Measurements from ENCODE around the genes GPR42, GAPDHS and ZNF566.

DNA sequence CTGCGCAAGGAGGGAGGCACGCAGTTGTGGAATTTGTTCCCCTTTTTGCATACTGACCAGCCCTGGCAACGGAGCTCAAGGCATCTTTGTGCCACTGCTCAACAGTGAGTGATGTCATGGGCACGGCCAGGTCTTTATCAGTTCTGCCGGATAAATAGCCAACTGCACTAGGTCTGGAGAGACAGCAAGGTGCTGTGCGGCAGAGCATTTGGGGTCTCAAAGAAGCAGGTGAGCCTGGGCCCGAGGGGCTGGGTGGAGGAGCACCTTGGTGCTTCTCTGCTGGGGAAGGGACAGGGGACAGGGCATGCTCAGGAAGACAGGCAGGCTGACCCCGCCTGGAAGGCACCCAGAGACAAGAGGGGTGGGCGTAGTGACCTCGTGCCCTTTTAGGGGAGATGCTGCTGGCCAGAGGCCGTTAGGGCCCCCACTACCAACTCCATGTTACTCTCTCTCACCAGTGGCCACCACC lies at the start of gene GPR42:
Gene GPR42, plus strand, starts transcription at position 178 of the 469 bp plus-strand sequence.
- RRBS, result no CpG with 5 or more reads among the region's 11 CpGs

- RRBS, result no CpG with 5 or more reads among the region's 3 CpGs
These were observed 690 bp upstream of the FFAR2 start for GRCh38 chr19:35447471-35447662.

DNA sequence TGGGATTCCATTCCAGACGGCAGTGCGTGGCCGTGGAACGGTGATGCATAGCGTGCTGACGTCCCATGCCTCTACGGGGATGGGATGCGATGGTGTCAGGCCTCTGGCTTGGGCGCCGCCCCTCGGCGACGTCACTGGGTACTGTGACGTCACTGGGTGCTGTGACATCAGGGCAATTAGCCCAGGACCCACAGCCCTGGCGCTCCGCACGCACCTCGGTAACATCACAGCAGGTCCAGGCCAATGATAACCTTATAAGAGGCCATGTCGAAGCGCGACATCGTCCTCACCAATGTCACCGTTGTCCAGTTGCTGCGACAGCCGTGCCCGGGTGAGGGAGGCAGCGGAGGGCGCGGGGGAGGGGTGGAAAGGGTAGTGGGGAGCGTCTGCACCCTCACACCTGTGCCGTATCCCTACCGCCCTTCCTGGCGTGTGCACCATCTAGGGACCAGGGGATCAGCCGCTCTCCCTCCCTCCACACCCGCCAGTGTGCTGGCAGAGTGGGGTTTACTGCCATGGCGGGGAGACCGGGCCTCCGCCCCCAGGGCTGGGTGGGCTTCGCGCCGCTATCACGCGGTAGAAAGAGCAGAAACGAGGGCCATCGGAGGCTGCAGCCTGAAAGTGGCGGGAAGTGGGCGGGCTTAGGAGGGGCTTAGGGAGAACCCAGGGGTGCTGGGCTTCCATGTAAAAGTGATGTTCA lies at the start of gene GAPDHS:
Gene GAPDHS, plus strand, starts transcription at position 193 of the 700 bp plus-strand sequence.
- RRBS, result no CpG with 5 or more reads among the region's 47 CpGs

DNA sequence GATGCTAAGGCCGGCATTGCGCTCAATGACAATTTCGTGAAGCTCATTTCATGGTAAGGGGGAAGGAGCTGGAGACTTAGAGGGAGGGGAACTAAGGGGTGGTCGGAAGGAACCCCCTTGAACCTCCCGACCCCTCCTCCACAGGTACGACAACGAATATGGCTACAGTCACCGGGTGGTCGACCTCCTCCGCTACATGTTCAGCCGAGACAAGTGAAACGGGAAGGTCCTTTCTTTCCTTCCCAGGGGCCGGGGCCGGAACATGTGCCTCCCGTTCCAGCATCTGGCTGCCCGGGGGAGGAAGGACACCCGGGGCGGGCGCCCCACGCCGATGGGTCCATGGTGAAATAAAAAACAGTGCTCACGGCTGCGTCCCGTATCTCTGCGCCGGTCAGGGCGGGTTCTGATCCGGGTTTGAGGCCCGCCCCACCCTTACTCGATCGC lies 450 bp upstream of the TMEM147 start:
- RRBS, result 4% methylated on average over 23 of the region's 31 CpGs

- RRBS, result 6% methylated on average over 31 of the region's 67 CpGs
These were observed 1.8 kb downstream of the ETV2 start for GRCh38 chr19:35643117-35644037.

DNA sequence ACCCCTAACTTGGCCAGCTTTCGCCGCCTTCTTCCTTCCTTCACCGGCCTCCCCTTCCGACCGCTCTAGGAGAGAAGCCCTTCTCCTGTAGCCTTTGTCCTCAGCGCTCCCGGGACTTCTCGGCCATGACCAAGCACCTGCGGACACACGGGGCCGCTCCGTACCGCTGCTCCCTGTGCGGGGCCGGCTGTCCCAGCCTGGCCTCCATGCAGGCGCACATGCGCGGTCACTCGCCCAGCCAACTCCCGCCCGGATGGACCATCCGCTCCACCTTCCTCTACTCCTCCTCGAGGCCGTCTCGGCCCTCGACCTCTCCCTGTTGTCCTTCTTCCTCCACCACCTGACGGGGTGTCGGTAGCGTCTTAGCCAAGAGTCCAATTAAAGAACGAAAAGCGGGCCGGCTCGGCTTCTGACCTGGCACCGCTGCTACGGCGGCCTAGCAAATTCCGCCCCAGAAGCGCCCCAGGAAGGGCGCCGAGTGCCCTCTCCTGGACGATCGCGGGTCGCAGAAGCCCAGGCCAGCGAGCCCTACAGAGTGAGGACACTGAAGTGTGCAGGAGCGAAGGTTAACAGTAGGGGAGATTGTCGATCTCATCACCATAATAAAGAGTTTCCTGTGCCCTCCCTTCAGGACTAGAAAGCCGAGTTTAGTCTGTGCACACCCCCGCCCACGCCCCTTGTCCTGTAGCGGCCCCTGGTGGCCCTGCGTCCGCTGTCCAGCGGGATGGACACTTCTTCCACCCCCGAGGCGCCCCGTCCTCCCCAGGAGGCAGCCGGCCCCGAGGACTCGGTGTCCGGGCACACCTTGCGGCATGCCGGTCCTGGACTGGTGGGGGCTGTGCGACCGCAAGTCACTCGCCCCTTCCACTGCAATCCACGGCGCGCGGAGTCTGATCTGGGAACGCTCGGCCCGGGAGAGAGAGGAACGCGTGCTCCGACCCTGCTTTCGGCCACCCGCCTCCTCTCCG lies 1.1 kb upstream of the KMT2B start:
- RRBS, result 4% methylated on average over 36 of the region's 79 CpGs

- RRBS, result 15% methylated on average over 6 of the region's 37 CpGs
These were observed 530 bp upstream of the HSPB6 start for GRCh38 chr19:35757095-35758023.

- RRBS, result no CpG with 5 or more reads among the region's 9 CpGs
These were observed 1.5 kb upstream of the ALKBH6 start for GRCh38 chr19:36015152-36016305.

- RRBS, result no CpG with 5 or more reads among the region's 5 CpGs
These were observed 7.6 kb downstream of the THAP8 start for GRCh38 chr19:36046399-36046999.

- RRBS, result no CpG with 5 or more reads among the region's 3 CpGs
These were observed 609 bp downstream of the THAP8 start for GRCh38 chr19:36053578-36053773.

DNA sequence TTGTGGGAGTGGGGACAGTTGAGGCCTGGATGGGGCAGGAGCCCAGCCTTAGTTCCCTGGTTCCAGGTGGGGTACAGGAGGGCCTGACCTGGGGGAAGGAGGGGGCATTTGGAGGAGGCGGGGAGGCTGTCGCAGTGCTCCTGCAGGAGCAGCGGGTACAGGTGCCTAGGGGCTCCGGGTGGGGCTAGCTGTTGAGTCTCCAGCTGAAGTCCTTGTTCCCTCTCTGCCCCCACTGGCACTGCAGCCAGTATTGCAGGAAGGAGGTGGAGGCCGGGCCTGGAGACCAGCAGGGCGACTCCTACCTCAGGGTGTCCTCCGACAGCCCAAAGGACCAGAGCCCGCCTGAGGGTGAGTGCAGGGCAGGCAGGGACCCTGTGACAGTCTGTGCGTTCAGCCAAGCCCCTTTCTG lies 10.0 kb upstream of the OVOL3 start:
- RRBS, result no CpG with 5 or more reads among the region's 9 CpGs

GRCh38 chr19:36103369-36103799 lies 7.6 kb upstream of the OVOL3 start:
- RRBS, result no CpG with 5 or more reads among the region's 17 CpGs

DNA sequence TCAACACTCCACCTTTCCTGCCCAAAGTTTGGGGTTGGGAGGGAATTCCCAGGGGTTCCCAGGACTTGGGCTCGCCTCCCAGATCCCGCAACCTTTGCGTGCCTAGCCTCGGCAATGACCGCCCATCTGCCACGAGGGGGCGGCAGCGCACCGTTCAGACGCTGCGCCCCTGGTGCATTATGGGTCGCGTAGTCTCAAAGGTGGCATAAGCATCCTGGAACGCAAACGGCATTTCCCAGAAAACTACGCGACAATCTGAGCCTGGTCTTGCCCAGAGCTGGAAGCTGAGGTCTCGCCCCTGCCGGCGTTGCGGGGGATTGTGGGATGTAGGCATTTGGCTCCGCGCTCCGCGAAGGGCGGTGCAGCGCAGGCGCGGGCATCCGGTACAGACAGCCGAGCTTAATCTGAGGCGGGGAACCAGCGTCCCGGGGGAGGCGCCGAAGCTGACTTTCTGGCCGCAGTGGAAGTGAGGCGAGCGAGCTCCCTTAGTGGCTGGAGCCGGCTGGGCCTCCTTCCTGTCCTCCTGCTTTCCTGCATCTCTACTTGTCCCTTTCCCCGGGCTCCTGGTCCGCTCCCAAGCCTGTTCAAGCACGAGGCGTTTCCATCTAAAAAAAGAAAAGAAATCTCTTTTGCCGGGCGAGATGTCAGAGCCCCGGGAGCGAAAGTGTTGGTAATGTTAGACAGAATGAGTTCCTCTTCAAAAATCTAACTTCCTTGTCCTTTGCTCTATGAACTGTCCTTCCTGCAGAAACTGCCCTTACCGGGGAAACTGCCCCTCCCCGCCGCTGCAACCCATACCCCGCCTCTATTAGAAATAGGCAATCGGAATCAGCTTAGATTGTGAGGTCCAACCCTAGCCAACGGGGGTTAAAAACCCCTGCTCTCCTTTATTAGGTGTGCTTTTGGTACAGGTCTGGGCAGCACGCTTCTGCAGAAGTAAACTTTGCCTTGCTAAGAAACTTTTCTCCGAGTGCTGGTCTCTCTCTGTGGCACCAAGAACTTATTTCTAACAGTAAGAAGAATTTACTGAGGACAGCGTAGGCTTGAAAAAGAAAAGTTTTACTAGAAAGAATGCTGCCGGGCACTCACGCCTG lies 11.8 kb upstream of the CAPNS1 start:
- RRBS, result 5% methylated on average over 25 of the region's 59 CpGs

DNA sequence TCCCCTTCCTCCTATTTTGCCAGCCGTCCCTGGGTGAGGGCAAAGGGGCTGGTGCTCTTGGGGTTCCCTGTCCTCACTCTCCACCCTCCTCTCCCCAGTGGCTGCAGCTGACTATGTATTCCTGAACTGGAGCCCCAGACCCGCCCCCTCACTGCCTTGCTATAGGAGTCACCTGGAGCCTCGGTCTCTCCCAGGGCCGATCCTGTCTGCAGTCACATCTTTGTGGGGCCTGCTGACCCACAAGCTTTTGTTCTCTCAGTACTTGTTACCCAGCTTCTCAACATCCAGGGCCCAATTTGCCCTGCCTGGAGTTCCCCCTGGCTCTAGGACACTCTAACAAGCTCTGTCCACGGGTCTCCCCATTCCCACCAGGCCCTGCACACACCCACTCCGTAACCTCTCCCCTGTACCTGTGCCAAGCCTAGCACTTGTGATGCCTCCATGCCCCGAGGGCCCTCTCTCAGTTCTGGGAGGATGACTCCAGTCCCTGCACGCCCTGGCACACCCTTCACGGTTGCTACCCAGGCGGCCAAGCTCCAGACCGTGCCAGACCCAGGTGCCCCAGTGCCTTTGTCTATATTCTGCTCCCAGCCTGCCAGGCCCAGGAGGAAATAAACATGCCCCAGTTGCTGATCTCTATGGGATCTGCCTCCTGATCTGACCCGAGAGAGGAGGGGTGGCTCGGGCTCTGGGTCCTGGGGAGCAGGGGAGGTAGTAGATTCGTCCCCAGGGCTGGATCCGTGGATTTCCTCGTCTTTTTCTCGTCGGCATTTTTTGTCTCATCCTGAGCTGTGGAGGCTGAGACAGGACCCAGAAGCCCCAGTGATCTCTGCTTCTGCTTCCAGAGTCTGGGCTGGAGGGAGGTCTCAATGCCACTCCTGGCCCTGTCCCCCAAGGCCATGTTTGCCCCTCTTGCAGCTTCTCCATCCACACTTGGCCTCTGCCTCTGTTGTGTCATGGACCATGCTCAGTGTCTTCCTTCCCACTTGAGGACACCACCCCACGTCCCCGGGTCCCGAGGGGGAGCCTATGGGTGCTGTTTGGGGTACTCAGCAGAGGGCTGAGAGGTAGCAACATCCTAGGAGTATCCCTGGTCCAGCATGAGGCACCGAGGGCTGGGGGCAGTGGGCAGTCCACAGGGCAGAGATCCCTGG lies 2.2 kb downstream of the COX7A1 start:
- RRBS, result no CpG with 5 or more reads among the region's 22 CpGs

DNA sequence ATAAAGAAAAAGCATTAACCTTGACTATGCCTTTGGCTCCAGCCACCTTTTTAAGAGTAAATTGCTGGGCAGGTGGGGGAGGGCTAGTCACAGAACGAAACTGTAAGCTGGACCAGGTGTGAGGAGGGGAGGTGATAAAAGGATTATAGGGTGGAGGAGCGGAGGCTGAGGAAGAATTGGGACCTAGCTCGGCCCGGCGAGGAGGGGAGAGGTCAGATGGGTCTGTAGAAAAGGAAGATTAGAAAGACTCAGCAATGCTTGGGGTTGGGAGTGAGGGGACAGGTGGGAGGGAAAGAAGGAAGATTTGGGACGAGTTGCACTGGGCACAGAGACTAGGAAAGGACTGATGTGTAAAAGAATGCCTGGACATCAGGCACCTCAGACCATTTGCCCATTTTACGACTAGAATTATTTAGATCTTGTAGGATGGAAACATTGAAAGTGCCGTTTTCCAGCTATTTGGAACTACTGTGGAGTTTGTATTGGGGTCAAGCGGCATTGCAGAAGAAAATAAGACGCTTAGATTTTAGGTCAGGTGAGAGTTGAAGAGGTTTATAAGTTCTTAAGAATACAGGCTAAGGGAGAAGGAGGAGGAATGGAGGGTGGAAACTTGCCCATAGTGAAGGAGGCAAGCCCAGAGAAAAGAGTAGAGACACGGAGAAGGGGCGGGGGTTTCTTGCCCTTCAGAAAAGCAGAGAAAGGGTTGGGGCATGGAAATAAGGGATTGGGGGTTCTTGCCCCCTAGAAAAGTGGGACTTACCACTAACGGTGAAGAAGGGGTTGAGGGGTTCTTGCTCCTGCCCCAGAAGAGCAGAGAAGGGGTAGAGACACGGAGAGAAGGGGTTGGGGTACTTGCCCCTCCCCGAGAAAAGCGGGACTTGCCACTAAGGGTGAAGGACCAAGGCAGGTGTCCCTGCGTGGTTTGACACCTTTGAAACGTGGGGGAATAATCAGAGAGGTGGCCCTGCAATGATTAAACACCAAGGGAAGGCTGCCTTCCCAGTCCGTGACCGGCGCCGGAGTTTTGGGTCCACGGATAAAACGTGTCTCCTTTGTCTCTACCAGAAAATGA lies 7.3 kb upstream of the COX7A1 start:
- RRBS, result no CpG with 5 or more reads among the region's 24 CpGs

- RRBS, result no CpG with 5 or more reads among the region's 11 CpGs
These were observed 8.2 kb upstream of the COX7A1 start for GRCh38 chr19:36160446-36160809.

DNA sequence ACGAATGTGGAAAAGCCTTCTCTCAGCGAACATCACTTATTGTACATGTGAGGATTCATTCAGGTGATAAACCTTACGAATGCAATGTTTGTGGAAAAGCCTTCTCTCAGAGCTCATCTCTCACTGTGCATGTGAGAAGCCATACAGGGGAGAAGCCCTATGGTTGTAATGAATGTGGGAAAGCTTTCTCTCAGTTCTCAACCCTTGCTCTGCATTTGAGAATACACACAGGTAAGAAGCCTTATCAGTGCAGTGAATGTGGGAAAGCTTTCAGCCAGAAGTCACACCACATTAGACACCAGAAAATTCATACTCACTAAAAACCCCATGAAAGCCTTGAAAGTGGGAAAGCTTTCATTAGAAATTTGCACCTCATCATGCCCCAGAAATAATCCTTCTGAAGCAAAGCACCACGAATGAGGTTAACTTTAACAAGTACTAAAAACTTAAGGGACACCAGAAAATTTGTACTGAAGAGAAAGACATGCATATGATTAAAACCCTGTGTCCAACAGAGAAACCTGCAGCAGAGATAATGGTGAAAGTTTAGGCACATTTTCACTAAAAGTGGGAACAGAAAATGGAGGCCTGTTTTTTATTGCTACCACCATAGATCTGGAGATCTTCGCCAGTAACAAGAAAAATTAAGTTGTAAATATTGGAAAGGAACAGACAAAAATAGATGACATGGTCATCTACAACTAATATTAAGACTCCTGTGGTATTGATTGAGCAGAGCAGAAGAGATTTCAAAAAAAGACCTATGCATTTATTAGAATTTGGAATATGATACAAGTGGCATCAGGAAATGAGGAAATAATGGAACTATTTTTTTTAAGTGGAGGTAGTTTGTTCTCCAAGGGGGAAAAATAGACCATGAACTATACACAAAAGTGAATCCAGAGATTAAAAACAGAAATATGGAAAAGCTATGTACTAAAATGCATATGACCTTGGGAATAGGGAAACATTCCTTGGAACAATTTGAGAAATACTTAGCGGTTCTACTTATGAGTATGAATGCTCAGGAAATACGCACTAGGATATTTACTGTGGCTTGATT lies 22.4 kb downstream of the ZNF146 start:
- RRBS, result no CpG with 5 or more reads among the region's 7 CpGs

GRCh38 chr19:36488640-36489757 lies at the start of gene ZNF566:
Gene ZNF566 (minus strand): TSS chr19:36489561.
- RRBS, result 13% methylated on average over 2 of the region's 60 CpGs

DNA sequence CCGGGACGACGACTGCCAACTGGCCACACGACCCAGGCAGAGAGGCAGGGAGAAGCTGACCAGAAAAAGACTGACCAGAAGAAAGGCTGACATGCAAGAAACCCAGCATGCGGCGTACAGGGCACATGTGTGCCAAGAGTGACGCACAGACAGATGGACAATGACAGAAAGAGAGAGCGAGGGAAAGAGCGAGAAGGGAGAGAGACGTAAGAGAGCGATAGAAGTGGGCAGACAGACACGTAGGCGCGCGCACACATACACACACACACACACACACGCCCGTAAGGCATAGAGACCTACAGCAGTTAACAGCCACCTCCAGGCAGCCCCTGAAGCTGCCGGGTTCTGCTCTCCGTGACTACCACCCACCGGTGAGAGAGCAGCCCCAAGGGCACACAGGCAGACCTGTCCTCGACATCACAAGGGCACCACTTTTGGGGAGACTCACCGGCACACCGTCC lies 30.8 kb upstream of the ZNF875 start:
- RRBS, result 84% methylated on average over 7 of the region's 23 CpGs

All from GM06990 (cell line).